ENCODE measurements around the gene LMOD1.

- PRO-cap, 2 experiments, result no peak in any of the 2 experiments
Observed at GRCh38 chr1:201455681-201456146, 13.3 kb downstream of the PHLDA3 start.

GRCh38 chr1:201488997-201490132, 17.6 kb downstream of the CSRP1 start:
- PRO-cap, 2 experiments, result no peak in any of the 2 experiments

GRCh38 chr1:201535506-201536111, 3.3 kb upstream of the NAV1 start:
- PRO-cap, 2 experiments, result no peak in any of the 2 experiments

DNA sequence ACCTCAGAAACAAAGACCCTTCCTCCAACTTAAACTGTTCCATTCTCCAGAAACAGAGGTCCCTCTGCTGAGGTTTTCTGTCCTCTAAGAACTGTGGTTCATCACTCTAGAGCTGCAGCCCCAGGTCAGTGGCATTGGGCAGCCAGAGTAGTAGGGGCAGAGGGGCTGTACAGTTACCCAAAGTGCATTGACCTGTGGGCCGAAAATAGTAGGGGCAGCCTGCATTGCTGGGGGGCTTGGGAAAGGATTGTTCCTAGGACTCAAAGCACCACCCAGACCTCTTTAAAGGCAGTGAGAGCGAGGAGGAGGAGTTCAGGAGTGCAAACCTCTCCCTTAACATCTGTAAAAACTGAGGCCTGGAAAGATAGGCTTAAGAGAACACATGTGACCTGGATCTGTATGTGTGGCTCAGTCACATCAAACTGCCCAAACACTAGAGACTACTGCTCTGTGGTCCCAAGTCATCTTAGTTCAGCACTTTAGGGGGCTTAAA, 90.6 kb upstream of the IPO9 start:
- PRO-cap, 2 experiments, result no peak in any of the 2 experiments

DNA sequence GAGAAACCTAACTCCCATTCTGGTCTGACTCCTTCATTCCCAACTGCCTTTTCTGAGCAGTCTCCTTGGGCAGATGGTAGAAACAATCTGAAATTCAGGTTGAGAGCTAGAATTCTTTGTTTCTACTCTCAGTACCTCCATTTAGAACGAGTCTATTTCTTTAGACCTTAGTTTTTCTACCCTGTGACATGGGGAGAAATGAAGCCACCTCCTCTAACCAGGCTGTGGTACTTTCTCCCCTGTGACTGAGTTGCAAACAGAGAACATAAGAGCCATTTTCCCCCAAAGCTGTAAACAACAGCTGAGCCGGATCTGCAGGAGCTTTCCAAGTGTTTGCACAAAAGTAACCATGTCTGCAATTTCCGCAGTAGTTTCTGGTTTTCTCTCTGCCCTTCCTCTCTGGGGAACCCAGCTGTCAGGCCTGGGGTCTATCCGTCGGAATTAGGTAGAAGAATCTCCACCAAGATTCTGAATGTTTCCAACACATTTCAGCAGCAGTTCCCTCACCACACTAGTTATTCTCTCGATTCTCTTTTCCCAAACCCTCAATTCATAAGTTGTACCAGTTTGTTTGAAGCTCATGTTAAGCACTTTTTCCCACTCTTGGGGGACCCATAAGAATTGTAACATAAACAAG, 37.6 kb upstream of the IPO9 start:
- PRO-cap, 2 experiments, result no peak in any of the 2 experiments

DNA sequence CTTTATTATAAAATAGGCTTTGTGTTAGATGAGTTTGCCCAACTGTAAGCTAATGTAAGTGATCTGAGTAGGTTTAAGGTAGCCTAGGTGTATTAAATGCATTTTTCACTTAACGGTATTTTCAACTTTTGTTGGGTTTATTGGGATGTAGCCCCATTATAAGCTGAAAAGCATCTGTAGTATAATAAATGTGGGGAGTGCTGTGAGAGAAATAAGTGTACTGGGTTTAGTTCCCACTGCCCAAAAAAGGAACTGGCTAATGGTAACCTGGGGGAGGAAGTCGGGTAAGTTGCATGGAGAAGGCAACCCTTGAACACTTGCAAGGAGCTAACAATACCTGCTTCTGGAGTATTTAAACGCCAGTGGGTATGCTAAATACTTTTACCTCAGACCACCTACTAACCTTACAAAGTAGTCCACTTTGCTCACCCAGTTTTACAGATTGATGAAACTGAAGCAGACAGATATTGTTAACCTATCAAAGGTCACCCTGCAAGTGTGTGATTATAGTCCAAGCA, 7.8 kb upstream of the SHISA4 start:
- PRO-cap, 2 experiments, result no peak in any of the 2 experiments

DNA sequence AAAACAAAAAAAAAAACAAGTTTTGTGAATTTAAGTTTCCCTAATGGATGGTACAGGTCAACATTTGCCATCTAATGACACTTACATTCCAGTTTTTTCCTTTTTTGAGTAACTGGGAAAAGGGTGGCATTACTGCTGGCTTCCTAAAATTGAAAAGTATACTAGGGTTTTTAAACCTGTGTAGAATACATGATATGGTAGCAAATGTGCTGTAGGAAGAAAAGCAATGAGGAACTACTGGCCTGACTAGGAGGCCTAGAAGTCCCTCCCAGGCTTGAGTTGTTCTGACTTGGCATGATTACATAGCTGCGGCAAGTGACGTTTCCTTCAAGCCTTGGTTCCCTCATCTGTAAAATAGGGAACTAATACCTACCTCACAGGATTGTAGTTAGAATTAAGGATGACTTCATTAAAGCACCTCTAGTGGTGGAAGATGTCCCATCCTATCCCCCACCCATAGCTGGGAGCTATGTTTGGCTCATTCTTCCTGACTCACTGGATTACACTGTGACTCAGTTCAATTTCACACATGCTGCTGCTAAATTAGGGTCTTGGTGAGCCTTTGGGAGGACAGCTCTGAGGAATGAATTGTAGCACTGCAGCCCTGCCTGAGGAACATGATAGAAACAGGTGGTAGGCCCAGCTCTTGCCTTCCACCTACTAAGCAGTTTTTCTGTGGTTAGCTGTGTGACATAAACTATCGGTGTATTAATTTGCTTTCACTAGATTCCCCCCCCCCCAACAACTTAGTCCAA, 6.1 kb upstream of the SHISA4 start:
- PRO-cap, 2 experiments, result no peak in any of the 2 experiments

- PRO-cap, 2 experiments, result peak in 1 of 2 experiments; most common plus-strand start chr1:201883907 (in 1)
Observed at GRCh38 chr1:201883386-201884257, 5.1 kb upstream of the SHISA4 start.

- PRO-cap, 2 experiments, result no peak in any of the 2 experiments
Observed at GRCh38 chr1:201889356-201889837, 699 bp downstream of the SHISA4 start.

- PRO-cap, 2 experiments, result no peak in any of the 2 experiments
Observed at GRCh38 chr1:201894574-201895245, 6.0 kb downstream of the SHISA4 start.

- PRO-cap, 2 experiments, result no peak in any of the 2 experiments
Observed at GRCh38 chr1:201917332-201918246, 28.8 kb downstream of the LMOD1 start.

- PRO-cap, 2 experiments, result no peak in any of the 2 experiments
Observed at GRCh38 chr1:201928258-201928560, 18.1 kb downstream of the LMOD1 start.

DNA sequence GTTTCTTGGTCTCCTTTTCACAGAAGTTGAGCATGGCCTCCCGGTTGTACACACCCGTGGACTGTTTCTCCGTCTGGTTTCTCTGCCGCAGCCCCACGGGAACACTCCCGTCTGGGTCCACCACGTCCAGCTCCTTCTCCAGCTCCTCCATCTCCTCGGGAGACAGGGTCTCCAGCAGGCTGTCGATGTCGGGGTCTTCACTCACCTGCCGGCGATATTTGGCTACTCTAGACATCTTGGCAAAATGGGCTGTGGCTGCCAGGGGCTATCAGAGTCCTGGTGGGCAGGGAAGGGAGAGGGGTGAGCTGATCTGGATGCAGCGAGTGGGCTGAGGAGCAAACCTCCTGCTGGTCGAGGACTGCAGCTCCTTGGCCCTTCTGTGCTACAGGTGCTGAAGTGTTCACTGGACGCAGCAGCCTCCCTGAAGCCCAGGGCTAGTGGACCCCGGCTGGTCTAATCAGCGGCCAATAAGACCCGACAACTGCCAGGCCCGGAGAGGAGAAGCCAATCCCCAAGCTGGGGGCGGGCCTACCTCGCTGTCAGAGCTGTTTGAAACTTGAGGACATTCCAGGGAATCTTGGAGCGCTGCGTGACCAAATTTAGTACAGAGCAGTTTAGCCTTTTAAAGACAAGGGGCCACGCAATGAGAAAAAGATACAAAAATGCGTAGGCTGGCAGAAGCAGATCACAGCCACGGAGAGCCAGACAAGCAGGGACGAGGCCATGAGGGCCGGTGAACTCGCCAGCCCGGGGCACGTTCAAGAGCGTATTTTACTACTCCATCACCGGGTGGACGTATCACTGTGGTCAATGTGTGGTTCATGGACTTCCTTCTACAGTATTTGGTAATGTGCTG, at the start of gene LMOD1:
LMOD1 (minus strand) TSS at position 443 of the 856 bp plus-strand sequence.
- PRO-cap, 2 experiments, result peak in 2 of 2 experiments; most common plus-strand start position 688 of the sequence (in 2); most common minus-strand start position 379 of the sequence (in 1)

DNA sequence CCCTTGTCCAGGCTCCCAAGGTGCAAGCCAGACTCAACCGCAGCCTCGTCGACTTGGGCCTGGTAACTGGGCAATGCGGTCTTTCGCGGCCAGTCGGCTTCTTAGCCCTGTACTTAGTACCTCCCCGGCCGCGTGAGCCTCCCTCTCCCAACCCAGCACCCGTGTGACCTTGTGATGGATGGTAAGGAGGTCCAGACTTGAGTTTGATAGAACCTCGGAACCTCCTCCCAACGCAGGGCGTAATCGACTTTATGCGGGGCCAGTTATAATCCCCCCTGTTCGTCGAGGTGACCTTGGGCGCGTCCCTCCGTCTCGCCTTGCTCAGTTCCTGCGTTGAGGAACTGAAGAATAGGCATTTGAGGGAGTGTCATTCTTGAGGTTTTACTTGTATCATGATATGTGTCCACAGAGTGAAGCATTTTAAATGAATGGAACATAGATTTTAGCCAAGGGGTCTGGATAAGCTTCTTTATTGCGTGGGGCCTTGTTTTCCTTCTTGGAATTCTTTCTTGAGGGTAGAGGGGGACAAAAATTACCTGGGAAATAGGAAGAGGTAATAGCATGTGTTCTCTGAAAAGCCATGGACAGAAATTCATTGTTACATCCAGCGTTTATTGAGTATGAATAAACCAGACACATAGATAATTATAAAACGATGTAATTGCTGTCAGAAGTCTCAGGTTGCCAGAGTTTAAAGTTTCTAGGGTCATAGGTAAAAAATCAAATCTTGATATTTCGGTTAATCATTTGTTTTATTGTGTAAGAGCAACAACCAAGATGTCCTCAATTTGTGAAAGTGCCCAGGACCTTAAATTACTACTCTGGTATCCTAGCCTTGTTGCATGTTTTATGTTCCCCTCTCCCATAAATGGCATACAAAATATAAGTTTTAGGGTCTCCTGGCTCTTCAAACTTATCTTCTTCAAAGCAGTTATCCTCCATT, 579 bp downstream of the TIMM17A start:
- PRO-cap, 2 experiments, result no peak in any of the 2 experiments

- PRO-cap, 2 experiments, result no peak in any of the 2 experiments
Observed at GRCh38 chr1:201961878-201962161, 6.5 kb downstream of the TIMM17A start.

GRCh38 chr1:201989134-201989932, 6.9 kb downstream of the RNPEP start:
- PRO-cap, 2 experiments, result no peak in any of the 2 experiments

- PRO-cap, 2 experiments, result no peak in any of the 2 experiments
Observed at GRCh38 chr1:202006997-202007833, 3.2 kb upstream of the ELF3 start.

- PRO-cap, 2 experiments, result no peak in any of the 2 experiments
Observed at GRCh38 chr1:202013046-202013472, 2.7 kb downstream of the ELF3 start.

GRCh38 chr1:202016507-202017655, 6.5 kb downstream of the ELF3 start:
- PRO-cap, 2 experiments, result no peak in any of the 2 experiments

DNA sequence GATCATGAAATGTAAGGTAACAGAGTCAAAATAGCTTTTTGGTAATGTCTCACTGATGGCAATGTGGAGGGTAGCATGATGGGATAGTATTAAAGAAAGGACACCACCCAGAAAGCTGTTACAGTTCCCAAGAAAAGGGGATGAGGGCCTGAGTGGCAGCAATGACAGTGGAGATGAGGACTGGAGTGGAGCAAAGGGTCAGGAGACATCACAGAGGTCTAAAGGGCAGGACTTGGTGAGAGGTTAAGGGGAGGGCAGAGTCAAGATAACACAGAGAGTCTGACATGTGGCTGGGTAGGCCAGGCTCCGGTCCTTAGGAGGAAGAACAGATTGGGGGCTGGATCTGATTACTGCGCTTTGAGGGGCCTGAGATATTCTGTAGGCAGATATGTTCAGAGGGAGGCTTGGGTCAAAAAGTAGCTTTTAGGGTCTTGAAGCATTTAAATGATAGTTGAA, 19.3 kb downstream of the ELF3 start:
- PRO-cap, 2 experiments, result no peak in any of the 2 experiments